Tongue (tissue), 2 donors: Measurements from ENCODE around the gene ENC1.

DNA sequence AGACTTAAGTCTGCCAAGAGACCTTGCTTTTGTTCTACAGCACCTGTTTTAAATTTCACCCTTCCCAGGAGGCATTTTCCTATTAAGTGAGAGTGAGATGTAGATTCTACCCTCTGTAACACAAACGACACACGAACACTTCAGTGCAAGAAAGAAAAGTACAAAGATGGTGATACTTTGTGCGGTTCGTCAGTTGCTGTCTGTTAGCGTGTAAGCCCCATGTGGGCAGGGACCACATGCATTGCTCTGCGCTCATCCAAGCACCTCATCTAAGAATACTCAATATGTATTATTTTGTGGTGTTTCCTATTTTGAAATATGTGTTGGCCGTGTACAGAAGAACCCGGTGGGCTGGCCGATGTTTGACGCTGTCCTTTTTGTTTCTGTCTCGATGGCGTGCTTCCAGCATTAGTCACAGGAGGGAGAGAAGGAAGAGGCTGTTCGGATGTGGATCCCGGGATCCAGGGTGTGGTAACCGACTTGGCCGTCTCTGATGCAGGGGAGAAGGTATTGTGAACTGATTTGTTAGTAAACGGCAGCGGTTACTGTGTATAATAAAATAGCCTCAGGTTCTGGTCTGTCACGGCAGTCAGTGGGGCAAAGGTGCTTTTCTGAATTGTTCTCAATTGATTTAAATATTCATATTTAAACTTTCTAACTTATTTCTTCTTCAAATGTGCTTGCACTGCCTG lies 274.9 kb downstream of the ARHGEF28 start:
- RAMPAGE, long total RNA, result no peak

DNA sequence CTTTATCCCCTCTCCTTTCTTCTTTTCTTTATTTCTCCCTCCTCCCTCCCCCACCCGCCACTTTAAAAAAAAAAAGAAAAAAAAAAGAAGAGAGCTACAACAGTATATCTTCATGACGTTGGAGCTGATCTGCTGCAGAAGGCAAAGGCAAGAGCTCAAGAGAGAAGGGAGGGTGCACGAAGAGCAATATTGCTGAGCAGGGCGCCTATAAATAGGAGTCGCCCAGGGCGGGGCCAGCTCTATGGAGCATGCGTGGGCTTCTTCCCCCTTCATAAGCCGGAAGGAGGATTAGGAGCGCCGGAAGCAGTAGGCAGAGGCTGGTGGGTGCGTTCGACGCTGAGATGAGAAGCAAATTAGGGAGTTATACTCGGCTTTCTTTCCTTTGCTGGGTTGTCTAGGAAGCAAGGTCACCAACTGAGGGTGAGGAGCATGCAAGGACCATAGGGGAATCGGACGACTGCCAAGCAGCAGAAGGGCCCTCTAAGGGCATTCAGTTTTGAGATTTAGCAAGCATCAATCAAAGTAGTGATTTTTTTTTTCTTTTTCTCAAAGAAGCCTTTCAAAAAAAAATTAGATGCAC lies 496.8 kb downstream of the ENC1 start:
- RAMPAGE, long total RNA, result no peak

DNA sequence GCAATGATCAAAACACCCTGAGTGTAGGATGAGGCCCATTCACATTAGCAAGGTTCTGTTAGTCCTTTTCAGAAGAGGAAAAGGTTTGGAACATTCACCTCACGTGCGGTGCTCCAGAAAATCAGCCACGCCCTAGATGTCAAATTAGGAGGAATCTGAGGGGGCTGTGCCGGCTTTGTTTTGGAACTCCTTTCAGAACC lies 495.0 kb downstream of the ENC1 start:
- RAMPAGE, long total RNA, result no peak

- RAMPAGE, long total RNA, result no peak
These were observed 454.9 kb downstream of the ENC1 start for GRCh38 chr5:74185758-74185996.

DNA sequence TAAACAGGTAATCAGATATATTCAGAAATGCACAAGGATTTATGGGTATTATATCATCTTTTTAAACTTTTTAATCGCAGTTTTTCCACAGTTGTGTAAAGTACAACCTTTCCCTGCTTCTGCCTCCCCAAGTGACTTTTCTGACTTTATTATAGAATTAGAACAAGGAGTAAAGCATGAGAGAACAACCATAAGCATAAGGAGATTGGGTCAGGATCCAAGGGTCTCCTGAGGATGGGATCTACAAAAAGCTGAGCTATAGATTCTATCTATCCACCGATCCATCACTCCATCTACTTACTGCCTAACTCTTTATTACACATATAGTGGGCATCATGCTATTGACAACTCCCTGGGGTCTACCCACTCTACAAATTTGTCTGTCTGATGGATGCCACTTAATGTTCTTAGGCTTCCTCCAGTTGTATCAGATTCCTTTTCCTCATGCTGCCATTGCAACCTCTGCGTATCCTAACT lies 228.8 kb downstream of the ENC1 start:
- RAMPAGE, long total RNA, result no peak

GRCh38 chr5:74640236-74641320 lies at the start of gene ENC1:
ENC1 (minus strand) TSS chr5:74640728.
- RAMPAGE, long total RNA, result no peak

- RAMPAGE, long total RNA, result no peak
These were observed 805 bp upstream of the ENC1 start for GRCh38 chr5:74641321-74641745.

- RAMPAGE, long total RNA, result no peak
These were observed 69.1 kb upstream of the FAM169A start for GRCh38 chr5:74935137-74935743.

GRCh38 chr5:74949239-74949468 lies 83.0 kb upstream of the FAM169A start:
- RAMPAGE, long total RNA, result no peak

GRCh38 chr5:74966614-74967250 lies 85.6 kb downstream of the GCNT4 start:
- RAMPAGE, long total RNA, result no peak

DNA sequence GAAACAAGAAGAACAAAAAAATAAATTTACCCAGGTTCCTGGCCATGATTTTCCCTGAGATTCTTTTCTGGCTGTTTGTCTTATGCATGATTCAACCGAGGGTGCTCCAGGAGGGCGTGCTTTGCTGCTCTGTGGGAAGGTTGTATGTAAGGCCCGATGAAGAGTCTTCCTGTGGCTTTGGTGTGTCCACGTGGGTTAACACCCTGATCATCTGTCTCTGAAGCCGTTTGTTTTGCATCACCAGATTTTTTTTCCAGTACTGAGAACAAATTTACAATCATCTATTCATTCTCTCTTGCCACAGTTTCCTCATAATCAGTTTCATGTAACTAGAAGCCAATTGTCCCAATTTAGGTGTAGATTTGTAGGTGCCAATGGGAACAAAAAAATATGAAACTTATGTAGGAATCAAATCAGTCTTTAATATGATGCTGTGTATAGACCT lies 28.5 kb downstream of the GCNT4 start:
- RAMPAGE, long total RNA, result no peak

DNA sequence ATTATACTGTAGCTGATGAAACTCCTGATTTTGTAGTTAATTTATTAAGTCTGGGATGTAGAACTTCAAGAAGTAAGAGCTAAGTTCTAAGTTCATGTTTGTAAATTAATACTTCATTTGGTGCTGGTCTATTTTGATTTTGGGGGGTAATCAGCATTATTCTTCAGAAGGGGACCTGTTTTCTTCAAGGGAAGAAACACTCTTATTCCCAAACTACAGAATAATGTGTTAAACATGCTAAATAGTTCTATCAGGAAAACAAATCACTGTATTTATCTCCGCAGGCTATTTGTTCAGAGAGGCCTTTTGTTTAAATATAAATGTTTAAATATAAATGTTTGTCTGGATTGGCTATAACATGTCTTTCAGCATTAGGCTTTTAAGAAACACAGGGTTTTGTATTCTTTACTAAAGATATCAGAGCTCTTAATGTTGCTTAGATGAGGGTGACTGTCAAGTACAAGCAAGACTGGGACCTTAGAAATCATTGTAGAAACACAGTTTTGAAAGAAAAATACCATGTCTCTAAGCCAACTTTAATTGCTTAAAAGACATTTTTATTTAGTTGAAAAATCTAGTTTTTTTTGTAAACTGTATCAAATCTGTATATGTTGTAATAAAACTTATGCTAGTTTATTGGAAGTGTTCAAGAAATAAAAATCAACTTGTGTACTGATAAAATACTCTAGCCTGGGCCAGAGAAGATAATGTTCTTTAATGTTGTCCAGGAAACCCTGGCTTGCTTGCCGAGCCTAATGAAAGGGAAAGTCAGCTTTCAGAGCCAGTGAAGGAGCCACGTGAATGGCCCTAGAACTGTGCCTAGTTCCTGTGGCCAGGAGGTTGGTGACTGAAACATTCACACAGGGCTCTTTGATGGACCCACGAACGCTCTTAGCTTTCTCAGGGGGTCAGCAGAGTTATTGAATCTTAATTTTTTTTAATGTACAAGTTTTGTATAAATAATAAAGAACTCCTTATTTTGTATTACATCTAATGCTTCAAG lies 24.0 kb downstream of the HMGCR start:
- RAMPAGE, long total RNA, result no peak

- RAMPAGE, long total RNA, result no peak
These were observed 28.2 kb downstream of the HMGCR start for GRCh38 chr5:75364773-75365994.

- RAMPAGE, long total RNA, result no peak
These were observed 17.5 kb upstream of the ANKDD1B start for GRCh38 chr5:75593592-75594322.

DNA sequence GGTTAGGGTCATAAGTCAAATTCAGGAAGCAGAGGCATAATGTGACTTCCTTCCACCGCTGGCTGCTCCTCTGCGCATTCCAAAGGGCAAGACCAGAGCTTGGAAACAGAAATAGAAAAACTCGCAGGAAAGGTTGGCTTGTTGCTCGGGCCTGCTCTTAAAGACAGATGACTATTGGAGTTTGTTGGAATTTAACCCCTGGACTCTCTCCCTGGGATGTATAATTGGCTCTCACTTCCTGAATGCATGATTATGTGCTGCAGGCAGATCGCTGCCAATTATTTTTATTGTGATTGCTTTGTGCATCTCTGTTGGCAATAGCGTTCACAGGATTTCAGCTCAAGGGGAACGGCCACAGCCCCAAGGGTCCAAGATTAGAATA lies 129.5 kb upstream of the IQGAP2 start:
- RAMPAGE, long total RNA, result no peak

DNA sequence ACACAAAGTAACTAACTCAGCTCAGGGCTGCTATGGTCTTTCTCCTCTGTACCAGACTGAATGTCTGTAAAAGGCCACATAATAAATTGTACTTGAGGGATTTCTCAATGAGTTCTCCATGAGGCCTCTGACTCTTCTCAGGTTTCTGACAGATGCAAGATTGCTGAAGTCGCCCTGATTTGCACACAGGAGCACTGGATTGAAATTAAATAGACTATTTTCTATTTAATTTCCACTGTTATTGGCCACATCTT lies 2.9 kb downstream of the IQGAP2 start:
- RAMPAGE, long total RNA, result no peak

GRCh38 chr5:76607381-76608054 lies 15.7 kb downstream of the F2RL2 start:
- RAMPAGE, long total RNA, result no peak

DNA sequence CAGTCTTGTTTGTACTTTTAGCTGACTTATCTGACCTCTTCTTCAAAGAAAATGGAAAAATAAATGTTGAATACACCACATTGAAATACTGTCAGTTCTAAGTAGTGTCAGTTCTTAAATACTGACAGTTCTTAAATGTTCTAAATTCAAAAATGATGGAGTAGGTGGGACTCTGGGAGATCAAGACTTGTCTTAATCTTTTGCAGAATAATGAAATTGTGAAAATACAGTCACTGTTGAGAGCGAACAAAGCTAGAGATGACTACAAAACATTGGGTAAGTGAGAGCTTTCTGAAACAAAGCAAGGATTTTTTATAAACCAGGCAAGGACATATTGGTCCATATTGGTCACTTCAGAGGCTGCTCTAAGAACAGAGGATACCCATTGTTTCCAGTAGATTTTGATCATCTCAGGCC lies 31.5 kb upstream of the F2RL2 start:
- RAMPAGE, long total RNA, result no peak

GRCh38 chr5:76674247-76675132 lies 41.4 kb upstream of the F2R start:
- RAMPAGE, long total RNA, result no peak

GRCh38 chr5:76819486-76820407 lies 917 bp downstream of the F2RL1 start:
- RAMPAGE, long total RNA, result no peak